ENCODE data around the genes IRF2BP1, MYPOP, NOVA2 and FKRP.

GRCh38 chr19:45883263-45883926 lies 2.5 kb downstream of the IRF2BP1 start:
CAGE:
- cytosol, long polyA minus RNA, result no peak
- cytosol, long polyA plus RNA, result no peak
- long polyA plus RNA, result no peak
- nucleus, long polyA minus RNA, result no peak
- nucleus, long polyA plus RNA, result no peak

DNA sequence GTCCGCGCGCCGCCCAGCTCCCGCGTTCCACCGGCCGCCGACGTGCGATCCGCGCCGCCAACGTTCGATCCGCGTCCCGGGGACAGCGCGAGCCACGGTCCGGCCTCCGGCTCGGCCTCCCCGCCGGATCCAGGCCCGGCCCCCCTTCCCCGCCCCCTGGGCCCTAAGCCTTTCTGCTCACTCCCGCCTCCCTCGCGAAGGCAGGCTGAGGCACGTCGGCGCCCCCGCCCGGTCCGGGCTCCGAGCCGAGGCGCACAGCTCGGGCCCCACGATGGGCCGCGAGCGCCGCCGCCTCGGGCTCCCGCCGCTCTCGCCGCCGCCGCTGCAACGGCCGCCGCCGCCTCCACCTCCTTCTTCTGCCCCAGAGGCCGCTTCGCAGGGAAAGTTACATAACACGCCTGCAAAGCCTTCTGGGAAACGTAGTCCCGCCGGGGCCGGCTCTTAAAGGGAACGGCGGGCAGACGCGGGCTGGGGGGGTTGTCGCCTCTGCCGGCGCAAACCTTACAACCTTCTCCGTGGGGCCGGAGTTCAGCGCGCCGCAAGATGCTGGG lies at the start of gene IRF2BP1:
Gene IRF2BP1 (minus strand): TSS at position 360 of the 551 bp plus-strand sequence.
CAGE:
- cytosol, long polyA minus RNA, result no peak
- cytosol, long polyA plus RNA, result no peak
- long polyA plus RNA, result no peak
- nucleus, long polyA minus RNA, result start-site peak on the minus strand centred at position 375 of the sequence, 34 bp wide, 6 reads
- nucleus, long polyA plus RNA, result start-site peak on the minus strand centred at position 360 of the sequence, 7 bp wide, 28 and 32 reads in 2 replicates

GRCh38 chr19:45902294-45903626 lies at the start of gene MYPOP:
Gene MYPOP, minus strand, starts transcription at chr19:45902613.
CAGE:
- cytosol, long polyA minus RNA, result no peak
- cytosol, long polyA plus RNA, result no peak
- long polyA plus RNA, result no peak
- nucleus, long polyA minus RNA, result no peak
- nucleus, long polyA plus RNA, result no peak

DNA sequence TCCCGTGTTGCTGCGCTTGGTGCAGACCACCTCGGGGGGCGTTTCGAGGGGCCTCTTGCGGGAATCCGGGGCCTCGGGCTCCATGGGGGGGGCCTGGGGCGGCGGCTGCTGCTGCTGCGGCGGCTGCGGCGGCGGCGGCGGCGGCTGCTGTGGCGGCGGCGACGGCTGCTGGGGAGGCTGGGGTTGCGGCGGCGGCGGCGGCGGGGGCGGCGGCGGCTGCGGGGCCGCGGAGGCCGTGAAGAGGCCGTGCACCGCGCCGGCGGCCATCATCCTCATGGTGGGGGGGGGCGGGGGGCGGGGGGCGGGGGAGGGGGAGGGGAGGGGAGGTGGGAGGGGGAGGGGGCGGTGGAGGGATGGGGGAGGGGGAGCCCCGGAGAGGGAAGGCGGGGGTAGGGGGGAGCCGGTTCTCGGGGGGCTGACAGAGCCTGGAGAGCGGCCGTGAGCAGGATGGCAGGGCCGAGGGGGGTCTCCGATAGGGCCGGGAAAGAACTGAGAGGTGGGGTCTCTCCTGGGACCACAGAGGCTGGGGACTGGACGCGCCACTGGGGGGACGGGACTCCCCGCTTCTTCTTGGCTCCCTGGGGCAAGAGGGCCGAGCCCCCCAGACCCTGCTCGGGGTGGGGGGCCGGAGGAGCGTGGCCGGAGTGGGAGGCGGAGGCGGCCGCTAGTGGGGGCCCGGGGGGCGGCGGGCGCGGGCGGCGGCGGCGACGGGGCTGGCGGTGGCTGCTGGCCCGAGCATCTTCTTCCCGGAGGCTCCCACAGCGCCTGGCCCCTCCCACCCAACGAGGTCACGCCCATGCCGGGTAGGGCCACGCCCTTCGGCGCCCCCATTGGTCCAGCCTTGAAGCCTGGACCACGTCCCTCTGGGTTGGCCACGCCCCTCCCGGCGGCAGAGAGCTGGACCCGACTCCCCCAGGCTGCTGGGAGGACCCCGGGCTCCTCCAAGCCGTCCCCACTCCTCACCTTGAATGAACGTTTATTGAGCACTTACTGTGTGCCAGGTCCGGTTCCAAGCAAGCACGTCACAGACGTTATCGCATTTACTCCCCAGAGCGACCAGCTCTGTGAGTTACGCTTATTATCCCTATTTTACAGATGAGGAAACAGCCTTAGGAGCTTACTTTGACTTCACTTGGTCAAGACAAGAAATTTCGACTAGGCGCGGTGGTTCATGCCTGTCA lies at the start of gene NOVA2:
Gene NOVA2 (minus strand): TSS at position 598 of the 1,181 bp plus-strand sequence.
CAGE:
- cytosol, long polyA minus RNA, result no peak
- cytosol, long polyA plus RNA, result no peak
- long polyA plus RNA, result no peak
- nucleus, long polyA minus RNA, result no peak
- nucleus, long polyA plus RNA, result no peak

DNA sequence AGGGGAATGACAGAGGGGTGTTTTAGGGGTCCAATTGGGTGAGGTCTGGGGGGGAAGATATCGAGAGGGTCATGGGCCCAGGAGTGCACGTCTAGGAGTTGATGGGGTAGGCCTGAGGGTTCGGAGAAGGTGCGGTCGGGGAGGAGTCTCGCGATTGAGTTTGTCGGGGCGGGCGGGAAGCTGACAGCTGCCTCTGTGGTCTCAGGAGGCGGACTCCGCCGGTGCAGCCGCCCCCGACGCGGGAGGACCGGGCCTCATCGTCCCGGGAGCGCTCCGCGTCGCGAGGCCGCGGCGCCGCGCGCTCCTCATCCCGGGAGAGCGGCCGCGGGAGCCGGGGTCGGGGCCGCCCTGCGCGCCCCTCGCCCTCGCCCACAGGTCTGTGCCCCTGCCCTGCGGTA lies 7.0 kb downstream of the PGLYRP1 start:
CAGE:
- cytosol, long polyA minus RNA, result no peak
- cytosol, long polyA plus RNA, result no peak
- long polyA plus RNA, result no peak
- nucleus, long polyA minus RNA, result no peak
- nucleus, long polyA plus RNA, result no peak

GRCh38 chr19:46201283-46201974 lies 28.1 kb upstream of the IGFL1 start:
CAGE:
- cytosol, long polyA minus RNA, result no peak
- cytosol, long polyA plus RNA, result no peak
- long polyA plus RNA, result no peak
- nucleus, long polyA minus RNA, result start-site peak on the plus strand at chr19:46201426-46201463, 5 reads
- nucleus, long polyA plus RNA, result no peak

DNA sequence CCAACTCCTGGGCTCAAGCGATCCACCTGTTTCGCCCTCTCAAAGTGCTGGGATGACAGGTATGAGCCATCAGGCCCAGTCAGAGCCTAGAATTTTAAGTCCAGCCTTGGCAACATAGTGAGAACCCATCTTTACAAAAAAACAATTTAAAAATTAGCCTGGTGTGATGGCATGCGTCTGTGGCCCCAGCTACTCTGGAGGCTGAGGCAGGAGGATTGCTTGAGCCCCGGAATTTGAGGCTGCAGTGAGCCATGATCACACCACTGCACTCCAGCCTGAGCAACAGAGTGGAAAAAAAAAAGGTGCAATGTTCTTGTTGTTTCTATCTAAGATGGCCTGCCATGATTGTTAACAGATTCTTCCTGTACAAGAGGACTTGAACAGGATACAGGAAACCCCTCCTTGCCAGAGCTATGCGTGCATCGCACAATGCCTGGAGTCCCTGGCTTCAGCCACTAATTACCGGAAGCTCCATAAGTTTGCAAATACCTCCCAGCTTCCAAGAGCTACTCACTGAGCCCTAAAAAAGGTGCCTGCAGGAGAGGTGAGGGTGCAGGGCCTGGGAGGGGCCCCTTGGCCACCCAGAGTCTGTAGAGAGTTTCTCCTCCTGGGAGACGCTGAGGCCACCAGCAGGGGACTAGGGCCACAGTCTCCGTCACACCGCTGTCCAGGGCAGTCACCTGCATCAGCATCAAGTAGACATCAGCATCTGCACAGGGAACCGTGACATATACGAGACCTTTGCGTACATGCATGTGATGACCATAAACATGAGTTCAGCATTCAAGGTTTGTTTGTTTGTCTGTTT lies 13.1 kb upstream of the HIF3A start:
CAGE:
- cytosol, long polyA minus RNA, result no peak
- cytosol, long polyA plus RNA, result no peak
- long polyA plus RNA, result no peak
- nucleus, long polyA minus RNA, result no peak
- nucleus, long polyA plus RNA, result no peak

DNA sequence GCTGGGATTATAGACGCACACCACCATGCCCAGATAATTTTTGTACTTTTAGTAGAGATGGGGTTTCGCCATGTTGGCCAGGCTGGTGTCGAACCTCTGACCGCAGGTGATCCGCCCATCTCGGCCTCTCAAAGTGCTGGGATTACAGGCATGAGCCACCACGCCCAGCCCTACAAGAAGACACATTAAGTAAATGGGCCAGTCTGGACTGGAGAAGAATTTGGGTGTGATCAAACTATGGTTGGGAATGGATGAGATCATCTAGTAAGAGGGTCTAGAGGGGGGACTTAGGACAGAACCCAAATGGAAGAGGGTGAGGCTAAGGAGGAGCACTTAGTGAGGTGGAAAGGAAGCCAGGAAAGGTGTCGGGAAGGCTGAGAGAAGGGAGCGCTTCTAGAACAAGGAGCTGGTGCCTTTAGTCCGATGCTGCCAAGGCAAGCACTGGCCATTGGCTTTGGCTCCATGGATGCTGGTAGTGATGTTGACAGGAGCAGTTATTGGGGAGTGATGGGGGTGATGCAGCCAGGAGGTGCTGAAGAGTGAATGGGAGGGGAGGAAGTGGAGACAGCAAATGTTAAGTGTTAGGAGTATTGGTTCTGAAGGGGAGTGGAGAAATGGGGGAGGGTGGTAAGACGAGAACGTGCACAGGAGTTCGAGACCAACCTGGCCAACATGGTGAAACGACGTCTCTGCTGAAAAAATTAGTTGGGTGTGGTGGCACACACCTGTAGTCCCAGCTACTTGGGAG lies 1.7 kb downstream of the PPP5C start:
CAGE:
- cytosol, long polyA minus RNA, result no peak
- cytosol, long polyA plus RNA, result no peak
- long polyA plus RNA, result no peak
- nucleus, long polyA minus RNA, result no peak
- nucleus, long polyA plus RNA, result no peak

DNA sequence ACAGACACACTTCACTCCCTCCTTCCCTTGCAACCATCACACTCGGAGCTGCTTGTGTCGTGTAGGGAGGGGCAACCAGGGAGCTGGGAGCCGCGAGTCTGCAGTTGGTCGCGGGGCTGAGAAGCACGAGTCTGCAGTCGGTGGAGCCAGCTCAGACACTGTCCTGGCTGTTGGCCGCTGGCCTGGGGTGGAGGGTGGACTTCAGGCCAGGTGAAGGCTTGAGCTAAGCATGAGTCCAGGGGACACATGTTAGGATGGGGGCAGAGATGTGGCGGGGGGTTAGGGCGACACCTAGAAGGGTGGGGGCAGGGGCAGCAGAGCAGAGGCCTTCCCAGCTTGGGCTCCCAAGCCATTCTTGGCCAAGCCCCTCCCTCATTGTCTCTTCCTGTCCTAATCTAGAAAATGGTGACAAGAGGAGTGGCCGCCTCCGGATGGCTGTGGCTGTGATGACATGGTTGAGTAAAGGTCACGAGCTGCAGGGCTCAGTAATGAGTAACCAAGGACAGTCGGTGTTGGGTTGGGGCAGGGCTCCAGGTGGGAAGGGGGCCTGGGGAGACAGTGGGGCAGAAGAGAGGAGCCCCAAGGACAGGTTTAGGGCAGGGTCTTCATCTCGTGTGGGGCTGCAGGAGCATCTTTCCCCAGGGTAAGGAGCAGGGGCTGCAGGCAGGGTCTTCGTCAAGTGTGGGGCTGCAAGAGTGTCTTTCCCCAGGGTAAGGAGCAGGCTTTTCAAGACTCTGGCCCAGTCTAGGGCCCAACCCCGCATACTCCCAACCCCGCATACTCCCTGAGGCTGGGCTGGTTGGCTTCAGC lies 8.6 kb downstream of the PPP5C start:
CAGE:
- cytosol, long polyA minus RNA, result no peak
- cytosol, long polyA plus RNA, result no peak
- long polyA plus RNA, result no peak
- nucleus, long polyA minus RNA, result no peak
- nucleus, long polyA plus RNA, result no peak

CAGE:
- cytosol, long polyA minus RNA, result no peak
- cytosol, long polyA plus RNA, result no peak
- long polyA plus RNA, result no peak
- nucleus, long polyA minus RNA, result no peak
- nucleus, long polyA plus RNA, result no peak
Observed at GRCh38 chr19:46383635-46384194, 29.6 kb downstream of the CCDC8 start.

GRCh38 chr19:46489415-46490279 lies 6.0 kb downstream of the PNMA8B start:
CAGE:
- cytosol, long polyA minus RNA, result no peak
- cytosol, long polyA plus RNA, result no peak
- long polyA plus RNA, result no peak
- nucleus, long polyA minus RNA, result no peak
- nucleus, long polyA plus RNA, result no peak

DNA sequence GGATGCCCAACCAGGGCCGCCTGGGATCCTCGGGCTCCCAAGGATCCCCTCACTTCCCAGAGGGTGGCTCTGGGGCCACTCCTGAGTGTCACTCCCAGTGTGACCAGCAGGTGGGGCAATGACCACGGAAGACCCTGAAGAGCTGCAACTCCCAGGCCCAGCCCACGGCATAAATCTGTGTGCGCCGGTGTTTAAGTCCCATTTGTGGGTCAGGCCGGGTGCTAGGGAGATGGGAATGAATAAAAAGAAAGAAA lies 10.8 kb downstream of the PTGIR start:
CAGE:
- cytosol, long polyA minus RNA, result no peak
- cytosol, long polyA plus RNA, result no peak
- long polyA plus RNA, result no peak
- nucleus, long polyA minus RNA, result no peak
- nucleus, long polyA plus RNA, result no peak

DNA sequence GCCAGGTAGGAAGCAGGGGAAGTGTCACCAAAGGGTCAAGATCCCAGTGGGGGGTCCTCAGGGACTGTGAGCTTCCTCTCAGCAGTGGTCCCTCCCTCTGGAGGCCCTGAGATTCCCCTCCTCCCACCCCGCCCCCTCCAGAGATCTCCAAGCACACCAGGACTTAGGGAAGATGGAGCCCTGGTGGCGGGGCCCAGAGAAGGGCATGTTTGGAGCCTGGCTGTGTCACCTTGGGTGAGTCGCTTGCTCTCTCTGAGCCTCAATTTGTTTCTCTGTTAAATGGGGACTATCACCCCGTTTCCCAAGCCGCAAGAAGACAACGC lies 846 bp downstream of the DACT3 start:
CAGE:
- cytosol, long polyA minus RNA, result no peak
- cytosol, long polyA plus RNA, result no peak
- long polyA plus RNA, result no peak
- nucleus, long polyA minus RNA, result no peak
- nucleus, long polyA plus RNA, result no peak

CAGE:
- cytosol, long polyA minus RNA, result no peak
- cytosol, long polyA plus RNA, result no peak
- long polyA plus RNA, result no peak
- nucleus, long polyA minus RNA, result no peak
- nucleus, long polyA plus RNA, result no peak
Observed at GRCh38 chr19:46710563-46711430, 6.1 kb downstream of the PRKD2 start.

GRCh38 chr19:46744958-46746168 lies at the start of gene FKRP:
Gene FKRP, plus strand, starts transcription at chr19:46746057.
CAGE:
- cytosol, long polyA minus RNA, result no peak
- cytosol, long polyA plus RNA, result no peak
- long polyA plus RNA, result start-site peak on the plus strand at chr19:46745963-46746061, 20 and 23 reads in 2 replicates
- nucleus, long polyA minus RNA, result start-site peak on the minus strand at chr19:46745452-46745680, 6 reads; start-site peak on the plus strand at chr19:46745998-46746059, 11 reads
- nucleus, long polyA plus RNA, result no peak

CAGE:
- cytosol, long polyA minus RNA, result no peak
- cytosol, long polyA plus RNA, result no peak
- long polyA plus RNA, result no peak
- nucleus, long polyA minus RNA, result no peak
- nucleus, long polyA plus RNA, result no peak
Observed at GRCh38 chr19:46759669-46760435, 13.6 kb upstream of the STRN4 start.

GRCh38 chr19:46787076-46787876 lies 1.1 kb downstream of the SLC1A5 start:
CAGE:
- cytosol, long polyA minus RNA, result no peak
- cytosol, long polyA plus RNA, result no peak
- long polyA plus RNA, result no peak
- nucleus, long polyA minus RNA, result no peak
- nucleus, long polyA plus RNA, result no peak

GRCh38 chr19:46849155-46849656 lies 1.4 kb downstream of the AP2S1 start:
CAGE:
- cytosol, long polyA minus RNA, result no peak
- cytosol, long polyA plus RNA, result no peak
- long polyA plus RNA, result no peak
- nucleus, long polyA minus RNA, result no peak
- nucleus, long polyA plus RNA, result no peak

DNA sequence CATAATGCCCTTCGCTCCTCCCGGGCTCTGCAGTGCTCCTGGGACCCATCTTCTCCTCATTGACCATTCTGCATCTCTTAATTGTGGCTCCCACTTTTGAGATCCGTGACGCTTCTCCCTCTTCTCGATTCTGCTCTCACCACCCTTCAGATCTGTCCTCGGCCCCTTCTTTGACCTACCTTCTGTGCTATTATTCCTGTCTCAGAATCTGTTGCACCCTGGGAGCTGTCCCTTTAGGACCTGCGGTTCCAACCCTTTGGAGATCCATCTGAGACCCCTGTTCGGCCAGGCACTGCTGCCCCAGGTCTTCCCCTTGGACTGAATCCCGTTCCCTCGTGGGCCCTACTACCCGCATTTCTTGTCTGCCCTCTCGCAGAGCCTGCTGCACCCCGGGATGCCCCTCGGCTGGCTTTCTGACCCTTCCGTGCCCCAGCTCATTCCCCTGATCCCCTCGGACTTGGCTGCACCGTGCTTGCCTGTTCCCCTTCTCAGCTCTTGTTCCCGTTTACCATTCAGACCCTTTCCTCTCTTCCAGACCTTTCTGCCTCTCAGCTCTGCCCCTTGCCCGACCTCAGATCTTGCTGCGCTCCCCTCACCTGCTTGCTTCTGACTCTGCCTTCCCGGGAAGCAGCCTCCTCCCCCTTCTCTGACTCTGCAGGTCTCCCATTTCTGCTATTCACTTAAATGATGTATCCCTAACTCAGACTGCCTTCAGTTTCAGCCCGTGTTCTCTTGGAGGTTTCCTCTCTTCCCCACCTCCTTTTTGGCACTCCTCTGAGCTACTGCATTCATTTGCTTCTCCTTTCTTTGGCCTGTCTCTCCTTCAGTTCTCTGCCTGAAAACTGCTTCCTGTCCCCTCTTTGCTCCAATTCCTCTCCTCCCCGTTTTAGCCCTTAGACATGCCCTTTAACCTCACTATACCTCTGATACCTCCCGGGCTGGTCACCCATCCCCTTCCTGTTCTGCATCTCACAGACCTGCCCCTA lies 1.1 kb downstream of the ARHGAP35 start:
CAGE:
- cytosol, long polyA minus RNA, result no peak
- cytosol, long polyA plus RNA, result no peak
- long polyA plus RNA, result no peak
- nucleus, long polyA minus RNA, result start-site peak on the plus strand centred at position 58 of the sequence, 280 bp wide, 8 reads
- nucleus, long polyA plus RNA, result no peak

DNA sequence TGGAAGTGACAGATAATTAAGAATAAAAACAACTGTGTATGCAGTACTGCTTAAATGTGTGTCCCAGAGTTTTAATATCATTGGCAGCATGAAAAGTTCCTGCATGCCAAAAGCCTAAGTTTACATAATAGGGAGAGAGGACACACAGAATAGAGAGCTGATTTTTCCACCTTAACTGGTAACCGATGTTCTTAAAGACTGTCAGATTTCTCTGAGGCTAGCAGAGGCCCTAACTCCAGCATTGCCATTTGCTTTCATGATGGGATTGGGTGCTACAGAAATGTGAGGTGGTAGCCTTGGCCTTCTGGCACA lies 4.0 kb downstream of the ARHGAP35 start:
CAGE:
- cytosol, long polyA minus RNA, result no peak
- cytosol, long polyA plus RNA, result no peak
- long polyA plus RNA, result no peak
- nucleus, long polyA minus RNA, result no peak
- nucleus, long polyA plus RNA, result no peak

Data from keratinocyte (primary cell).